Left common carotid artery plus branches (tissue), 1 donor: Measurements from ENCODE around the genes FRMPD3, MID2 and IRS4.

DNA sequence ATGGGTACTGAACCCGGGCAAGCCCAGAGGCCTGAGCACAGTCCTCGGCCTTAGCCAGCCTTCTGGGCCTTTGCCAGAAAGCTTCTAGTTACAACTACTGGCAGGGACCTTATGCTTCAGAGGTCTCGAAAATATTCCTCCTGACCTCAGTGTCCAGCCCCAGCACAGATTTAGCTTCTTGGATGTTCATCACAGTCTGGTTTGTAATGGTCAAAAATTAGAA is 998 bp upstream of the RIPPLY1 start:
- PRO-cap, result no peak

GRCh38 chrX:106912823-106913125 is 7.4 kb upstream of the CLDN2 start:
- PRO-cap, result no peak

- PRO-cap, result no peak
These were observed 65.8 kb downstream of the DNAAF6 start for GRCh38 chrX:107272099-107272646.

- PRO-cap, result no peak
These were observed at the start of gene FRMPD3 for GRCh38 chrX:107448698-107449730. FRMPD3 (plus strand) TSS chrX:107449652.

- PRO-cap, result unidirectional peak, minus-strand start at chrX:107676641; bidirectional peak, plus-strand start at chrX:107677145, minus-strand start at chrX:107676878
These were observed 48.6 kb downstream of the PRPS1 start for GRCh38 chrX:107676560-107677729.

DNA sequence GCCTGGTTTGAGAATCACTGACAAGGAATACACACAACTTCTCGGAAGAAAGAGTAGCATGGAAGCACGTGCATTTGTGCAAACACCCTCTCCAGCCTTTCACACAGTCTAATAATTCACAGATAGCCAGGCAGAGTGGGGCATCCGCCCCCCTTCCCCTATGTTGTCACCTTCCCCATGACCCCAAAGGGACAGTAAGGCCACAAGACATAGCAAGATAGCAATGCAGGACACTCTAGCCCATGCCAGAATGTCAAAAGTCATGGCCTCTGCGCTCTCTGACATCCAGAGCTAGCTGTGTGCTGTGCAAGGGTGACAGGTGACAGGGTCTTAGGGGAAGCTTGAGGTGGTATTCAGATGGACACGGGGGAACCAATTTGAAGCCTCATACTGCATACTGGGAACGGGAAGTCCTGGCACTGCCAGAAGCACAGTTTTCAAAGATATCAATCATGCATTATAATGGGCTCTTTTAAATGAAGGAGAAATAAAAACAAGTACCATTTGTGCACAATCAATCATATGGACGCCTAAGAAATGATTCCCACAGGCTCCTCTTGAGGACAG is 51.1 kb downstream of the TSC22D3 start:
- PRO-cap, result no peak

- PRO-cap, result no peak
These were observed 49.8 kb downstream of the TSC22D3 start for GRCh38 chrX:107725494-107726401.

GRCh38 chrX:107731692-107732637 is 43.6 kb downstream of the TSC22D3 start:
- PRO-cap, result no peak

DNA sequence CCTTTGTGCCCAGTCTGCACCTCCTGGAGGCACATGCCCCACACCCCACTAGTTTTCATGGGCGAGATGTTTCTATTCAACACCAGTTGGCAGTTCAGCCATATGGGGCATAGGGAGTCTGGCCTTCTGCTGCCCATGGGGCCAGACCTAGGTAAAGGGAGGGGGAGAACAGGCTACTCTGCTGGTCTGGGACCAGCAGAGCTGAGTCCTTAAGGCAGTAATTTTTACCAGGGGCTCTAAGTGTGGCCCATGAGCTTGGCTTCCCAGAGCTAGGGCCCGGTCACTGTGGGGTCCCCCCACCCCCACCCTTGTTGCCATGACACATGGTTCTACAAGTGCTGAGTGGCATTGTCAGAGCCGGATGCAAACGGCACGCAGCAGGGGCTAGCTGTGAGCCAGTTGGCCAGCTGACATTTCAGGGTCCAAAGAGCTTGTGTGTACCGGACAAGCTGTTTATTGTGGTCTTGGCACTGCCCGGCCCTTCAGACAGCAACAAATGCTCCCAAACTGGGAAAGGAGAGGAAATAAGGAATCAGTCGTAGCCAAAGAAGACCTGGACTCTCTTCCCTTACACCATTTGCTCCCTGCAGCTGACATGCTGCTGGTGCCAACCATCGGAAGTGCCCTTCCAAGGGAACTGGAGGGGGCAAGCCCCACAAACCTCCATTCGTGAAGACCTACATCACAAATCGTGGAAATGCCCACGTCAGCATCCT is 36.9 kb downstream of the TSC22D3 start:
- PRO-cap, result no peak

DNA sequence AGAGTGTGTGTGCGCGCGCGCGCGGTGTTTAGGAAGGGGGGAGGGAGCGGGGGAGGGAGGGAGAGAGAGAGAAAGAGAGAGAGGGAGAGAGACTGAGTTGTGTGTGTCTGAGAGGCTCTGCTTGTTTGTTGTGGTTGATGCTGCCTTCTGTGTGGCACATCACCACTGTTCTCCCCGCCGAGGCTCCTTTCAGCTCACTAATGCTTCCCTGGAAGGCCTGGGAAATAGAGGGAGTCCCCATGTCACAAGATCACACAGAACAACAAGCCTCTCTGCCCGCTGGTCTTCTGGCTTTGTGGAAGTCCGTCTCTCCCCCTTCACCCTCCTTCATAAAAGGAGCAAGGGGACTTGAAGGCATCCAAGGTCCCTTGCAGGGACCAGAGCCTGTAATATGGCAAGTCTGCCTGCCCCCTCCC is 33.3 kb downstream of the TSC22D3 start:
- PRO-cap, result unidirectional peak, plus-strand start at position 54 of the sequence

GRCh38 chrX:107742734-107743258 is 32.8 kb downstream of the TSC22D3 start:
- PRO-cap, result no peak

- PRO-cap, result no peak
These were observed 22.3 kb downstream of the TSC22D3 start for GRCh38 chrX:107753045-107753969.

GRCh38 chrX:107776868-107777641 is 478 bp upstream of the NCBP2L start:
- PRO-cap, result no peak

GRCh38 chrX:107825550-107825972 is at the start of gene MID2:
MID2 (plus strand) TSS chrX:107825866.
- PRO-cap, result no peak

GRCh38 chrX:107877958-107878157 is 52.2 kb downstream of the MID2 start:
- PRO-cap, result no peak

- PRO-cap, result no peak
These were observed 19.1 kb upstream of the TEX13B start for GRCh38 chrX:108001340-108001627.

DNA sequence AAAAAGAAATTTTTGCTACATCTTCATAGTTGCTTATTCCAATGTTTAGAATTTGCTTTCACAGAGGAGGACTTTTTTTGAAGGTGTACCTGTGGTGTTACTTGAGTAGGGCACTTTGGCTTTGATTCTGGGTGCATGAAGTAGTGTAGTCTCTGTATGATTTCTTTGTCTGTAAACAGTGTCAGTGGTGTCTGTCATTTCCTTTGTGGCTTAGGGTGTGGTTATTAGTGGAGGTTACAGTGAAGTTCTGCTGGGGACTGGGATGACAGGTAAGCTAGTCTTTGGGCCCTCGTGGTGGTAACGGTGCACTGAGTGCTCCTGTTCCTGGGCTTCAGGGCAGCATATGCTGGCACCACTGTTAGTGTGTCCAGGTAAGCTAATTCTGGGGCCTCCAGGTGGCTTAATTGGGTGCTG is 26.2 kb upstream of the VSIG1 start:
- PRO-cap, result no peak

DNA sequence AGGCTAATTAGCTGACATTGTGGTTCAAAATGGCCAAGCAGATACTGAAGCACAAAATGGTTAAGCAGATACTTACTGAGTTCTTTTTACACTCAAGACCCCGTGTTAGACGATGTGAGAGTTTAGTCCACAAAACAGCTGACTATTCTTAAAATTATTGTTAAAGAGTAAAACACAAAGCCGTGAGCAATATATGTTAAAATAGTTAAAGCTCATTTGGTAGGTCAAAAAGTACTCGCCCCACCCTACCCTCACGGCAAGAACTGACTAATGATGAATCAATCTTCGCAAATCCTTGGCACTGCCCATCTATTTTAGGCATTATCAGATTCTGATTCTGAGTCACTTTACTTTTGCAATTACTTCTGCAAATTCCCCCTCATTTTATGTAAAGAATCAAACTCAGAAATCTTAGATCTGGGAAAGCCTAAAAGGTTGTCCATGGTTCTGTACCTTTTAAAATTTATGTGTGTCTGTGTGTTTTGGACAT is 40.3 kb downstream of the COL4A6 start:
- PRO-cap, result no peak

GRCh38 chrX:108736268-108737013 is at the start of gene IRS4:
IRS4 (minus strand) TSS chrX:108736563.
- PRO-cap, result no peak

- PRO-cap, result unidirectional peak, plus-strand start at chrX:109100069
These were observed 363.5 kb upstream of the IRS4 start for GRCh38 chrX:109099816-109100346.